Pulmonary lymph node (tissue), 1 donor: ENCODE measurements around a stretch of chr1.

DNA sequence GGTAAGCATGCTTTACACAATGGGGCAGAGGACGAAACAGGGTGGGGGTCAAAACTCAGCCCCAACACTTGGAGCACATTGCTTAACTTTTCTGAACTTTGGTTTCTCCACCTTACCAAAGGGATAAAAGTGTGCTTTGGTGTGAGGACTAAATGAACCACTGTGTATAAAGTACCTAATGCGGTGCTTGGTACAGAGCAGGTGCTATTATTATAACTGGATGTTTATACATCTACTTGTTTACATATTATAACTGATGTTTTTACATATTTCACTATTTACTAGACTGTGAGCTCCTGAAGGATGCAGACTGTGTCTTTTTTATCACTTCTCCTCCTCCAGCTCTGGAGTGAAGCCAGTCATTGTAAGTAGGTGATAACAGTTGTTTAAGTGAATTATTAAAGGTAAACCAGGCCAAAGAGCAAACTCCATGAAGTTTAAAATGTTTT, 98.5 kb downstream of the DAB1 start:
- PRO-cap = no peak

GRCh38 chr1:58577726-58578329, 776 bp upstream of the TACSTD2 start:
- PRO-cap = no peak

DNA sequence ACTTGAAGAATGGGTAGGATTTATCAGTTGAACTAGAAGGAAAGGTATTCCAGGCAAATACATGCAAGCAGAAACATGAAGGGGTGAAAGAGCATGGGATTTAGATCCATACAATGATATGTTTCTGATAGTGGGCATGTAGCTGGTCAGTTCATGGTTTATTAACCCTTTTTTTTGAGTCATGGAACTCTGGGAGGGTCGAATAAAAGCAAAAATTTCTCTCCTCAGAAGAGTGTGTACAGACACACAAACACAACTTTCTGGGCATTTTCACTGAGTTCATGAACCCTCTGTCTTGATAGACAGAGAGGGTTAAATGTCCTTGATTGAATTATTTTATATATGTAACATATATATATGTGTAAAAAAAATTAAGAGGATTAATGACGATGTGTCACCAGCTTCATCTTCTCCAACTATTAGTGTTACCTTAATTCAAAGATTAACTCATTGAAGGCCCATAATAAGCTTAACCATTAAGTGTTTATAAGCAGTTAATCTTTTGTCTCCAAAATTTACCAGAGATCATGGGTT, 4.7 kb downstream of the JUN start:
- PRO-cap = no peak

- PRO-cap = bidirectional peak, plus-strand start at chr1:58941970, minus-strand start at chr1:58941886
These were observed 157.8 kb upstream of the JUN start for GRCh38 chr1:58941669-58942079.

DNA sequence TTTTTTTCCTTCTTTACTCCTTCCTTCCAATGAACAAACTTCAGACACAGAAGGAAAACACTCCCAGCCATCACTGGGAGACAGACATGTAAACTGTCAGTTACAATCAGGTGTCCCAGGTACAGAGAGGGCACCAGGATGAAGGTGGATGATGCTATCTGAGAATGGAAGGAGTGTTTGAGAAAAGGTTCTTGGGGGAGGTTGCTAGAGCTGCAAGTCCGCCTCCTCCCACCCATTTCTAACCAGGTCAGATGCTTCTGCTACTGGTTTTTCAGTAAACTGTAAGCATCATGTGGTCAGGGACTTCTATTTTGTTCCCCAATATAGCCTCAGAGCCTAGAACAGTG, 171.1 kb upstream of the JUN start:
- PRO-cap = no peak

GRCh38 chr1:59027947-59028168, 244.0 kb upstream of the JUN start:
- PRO-cap = no peak

- PRO-cap = unidirectional peak, plus-strand start at chr1:59146861; bidirectional peak, plus-strand start at chr1:59147109, minus-strand start at chr1:59146987
These were observed 150.0 kb upstream of the FGGY start for GRCh38 chr1:59146534-59147582.

DNA sequence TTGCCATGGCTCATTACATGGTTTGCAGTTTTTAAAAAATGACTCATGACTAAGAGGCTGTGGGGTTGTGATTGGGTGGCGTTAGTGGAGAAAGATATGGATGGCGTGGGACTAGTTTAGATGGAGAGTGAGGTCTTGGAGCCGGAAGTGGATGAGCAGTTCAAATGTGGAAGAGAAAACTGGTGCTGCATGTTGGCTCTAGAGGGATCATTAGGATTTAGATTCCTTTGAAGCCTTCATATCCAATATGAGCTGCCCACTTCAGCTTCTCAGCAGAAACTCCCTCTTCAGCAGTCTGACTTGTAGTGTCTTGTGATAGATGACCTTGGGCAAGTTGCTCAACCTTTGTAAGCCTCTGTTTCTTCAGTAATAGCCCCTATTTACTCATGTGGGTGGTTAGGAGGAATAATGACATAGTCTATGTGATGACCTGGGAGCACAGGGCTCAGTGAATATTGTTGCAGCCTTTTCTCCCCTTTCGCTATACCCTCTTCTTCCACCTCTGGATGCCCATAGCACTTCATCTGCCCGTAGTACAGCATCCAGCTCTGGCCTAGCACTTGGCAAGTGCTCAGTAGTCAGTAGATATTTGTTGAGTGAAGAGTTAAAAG, 6.4 kb upstream of the FGGY start:
- PRO-cap = no peak

DNA sequence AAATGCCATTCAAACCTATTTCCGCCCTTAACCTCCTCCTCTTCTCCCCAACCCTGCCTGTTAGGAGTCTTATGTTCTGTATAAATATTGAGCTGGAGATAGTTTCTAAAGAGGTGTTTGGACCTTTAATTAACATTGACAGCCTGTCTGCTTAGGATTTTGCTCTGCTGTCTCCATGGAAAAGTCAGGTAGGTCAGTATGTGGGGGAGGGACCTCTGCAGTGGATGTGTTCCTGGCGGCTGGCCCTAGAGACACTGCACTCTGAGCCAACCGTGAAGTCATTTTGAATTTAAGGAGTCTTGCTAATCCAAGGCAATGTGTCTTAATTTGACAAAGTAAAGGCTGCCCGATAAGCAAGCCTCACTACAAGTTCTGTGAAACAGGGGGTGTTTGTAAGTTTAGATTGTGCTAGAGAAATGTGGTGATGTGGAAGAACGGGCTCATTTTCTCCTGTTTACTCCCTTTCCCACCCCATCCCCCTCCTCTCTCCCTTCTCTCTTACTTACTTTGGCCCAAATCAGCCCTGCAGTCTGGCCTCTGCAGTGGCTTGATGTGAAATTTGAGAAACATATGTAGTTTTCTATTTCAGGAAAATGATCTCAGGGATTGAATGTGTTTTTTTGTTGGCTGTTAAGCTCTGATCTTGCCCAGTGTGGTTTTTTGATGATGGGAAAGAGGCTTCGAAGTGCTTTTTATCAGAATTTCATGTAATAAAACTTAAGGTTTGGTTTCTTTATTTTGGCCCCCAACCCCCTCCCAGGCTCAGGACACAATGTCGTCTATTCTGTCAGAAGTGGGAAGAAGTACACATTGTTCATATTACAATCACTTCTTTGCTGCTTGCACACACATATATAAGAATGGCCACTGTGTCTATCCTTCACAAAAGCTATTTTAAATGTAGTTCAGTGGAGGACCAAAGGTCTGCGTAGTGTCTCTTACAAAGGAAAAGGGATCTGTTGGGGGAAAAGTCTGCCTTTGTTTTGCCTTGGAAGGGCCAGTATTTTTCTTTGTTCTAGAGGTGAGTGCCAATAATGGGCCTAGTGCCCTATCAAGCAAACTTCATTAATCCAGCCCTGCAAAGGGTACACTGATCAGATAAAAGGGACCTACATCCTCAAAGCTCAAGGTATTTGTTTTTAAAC, 96.6 kb downstream of the FGGY start:
- PRO-cap = unidirectional peak, plus-strand start at position 650 of the sequence

GRCh38 chr1:59846863-59847284, 32.1 kb downstream of the HOOK1 start:
- PRO-cap = no peak

GRCh38 chr1:60855570-60855833, 226.9 kb upstream of the NFIA start:
- PRO-cap = no peak

DNA sequence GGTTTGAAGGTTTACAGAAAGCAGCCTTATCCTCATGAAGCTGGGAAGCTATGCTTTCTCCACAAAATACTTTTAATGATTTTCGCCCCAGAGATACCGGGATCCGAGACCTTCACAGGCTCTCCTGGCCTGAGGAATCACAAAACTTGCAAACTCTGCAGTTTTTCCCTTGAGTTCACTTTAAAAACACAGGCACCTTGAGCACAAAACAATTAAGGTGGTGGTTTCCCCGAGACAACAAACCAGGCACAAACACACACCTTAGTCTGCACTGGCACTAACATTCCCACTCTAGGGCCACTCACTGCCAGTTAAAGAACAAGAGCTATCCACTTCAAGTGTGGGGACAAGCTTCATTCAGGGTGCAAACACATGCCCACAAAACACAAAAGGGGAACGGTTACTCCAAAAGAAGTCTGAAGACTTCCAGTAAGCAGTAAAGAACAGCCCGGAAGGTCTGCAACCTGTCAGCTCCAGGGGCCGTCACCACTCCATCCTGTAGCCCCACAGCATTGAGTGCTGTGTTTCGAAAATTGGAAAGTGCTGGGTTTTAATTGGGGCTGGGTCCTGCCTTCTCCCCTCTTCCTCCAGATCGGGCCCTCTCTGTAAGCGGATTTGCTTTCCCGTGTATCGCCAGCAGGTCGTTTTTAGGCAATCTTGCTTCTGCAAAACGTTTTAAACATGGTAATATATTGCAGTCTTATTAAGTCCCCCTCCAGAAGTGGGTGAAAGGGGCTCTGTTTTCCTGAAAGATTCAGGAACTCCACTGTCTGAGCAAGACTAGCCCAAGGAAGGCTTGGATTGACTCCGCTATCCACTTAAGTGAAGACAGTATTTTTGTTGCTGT, 29.5 kb upstream of the NFIA start:
- PRO-cap = no peak

GRCh38 chr1:61139229-61140211, 57.2 kb downstream of the NFIA start:
- PRO-cap = no peak

GRCh38 chr1:61213570-61214117, 131.3 kb downstream of the NFIA start:
- PRO-cap = no peak

GRCh38 chr1:61414047-61414732, 310.8 kb downstream of the TM2D1 start:
- PRO-cap = no peak

- PRO-cap = no peak
These were observed 288.3 kb downstream of the TM2D1 start for GRCh38 chr1:61436560-61437104.

DNA sequence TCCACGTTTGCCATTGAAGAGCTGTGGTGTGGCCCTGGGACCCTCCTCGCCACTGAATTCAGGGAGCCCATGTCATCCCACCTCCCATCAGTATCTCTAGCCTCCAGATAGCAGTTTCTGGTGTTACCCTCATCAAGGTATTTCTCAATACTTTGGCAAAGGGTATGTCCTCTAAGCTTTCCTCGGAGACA, 233.6 kb downstream of the TM2D1 start:
- PRO-cap = no peak

- PRO-cap = no peak
These were observed 32.4 kb downstream of the KANK4 start for GRCh38 chr1:62286638-62287336.

GRCh38 chr1:62337613-62338293, 18.5 kb upstream of the KANK4 start:
- PRO-cap = no peak

DNA sequence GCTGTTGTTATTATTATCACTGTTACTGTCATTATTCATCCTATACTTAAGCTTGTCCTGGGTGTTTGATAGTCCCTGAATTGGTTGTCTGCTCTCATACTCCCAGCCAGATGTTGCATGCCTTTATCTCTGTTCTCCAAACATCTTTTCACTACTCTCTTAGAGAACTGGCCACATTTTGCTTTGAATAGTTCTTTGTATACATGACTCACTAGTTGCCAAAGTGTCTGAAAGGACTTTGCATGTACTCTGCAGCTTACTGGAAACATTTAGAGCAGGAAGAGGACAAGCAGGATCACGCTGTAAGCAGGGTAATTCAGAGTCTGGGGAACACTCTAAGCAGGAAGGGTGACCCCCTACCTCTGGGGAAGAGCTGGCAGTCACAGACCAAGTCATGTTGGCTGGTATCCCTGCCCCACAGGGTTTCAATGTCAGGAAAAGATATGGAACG, 2.2 kb upstream of the DOCK7 start:
- PRO-cap = no peak